Skin of body (tissue), 2 donors: ENCODE results near the gene FAM114A1.

GRCh38 chr4:38804114-38804694 is 387 bp downstream of the TLR1 start:
- RAMPAGE, long total RNA, result no peak

GRCh38 chr4:38867281-38867898 is at the start of gene FAM114A1:
Gene FAM114A1, plus strand, starts transcription at chr4:38867806.
- RAMPAGE, long total RNA, result no peak

- RAMPAGE, long total RNA, result no peak
These were observed 21.6 kb downstream of the FAM114A1 start for GRCh38 chr4:38889171-38889588.

DNA sequence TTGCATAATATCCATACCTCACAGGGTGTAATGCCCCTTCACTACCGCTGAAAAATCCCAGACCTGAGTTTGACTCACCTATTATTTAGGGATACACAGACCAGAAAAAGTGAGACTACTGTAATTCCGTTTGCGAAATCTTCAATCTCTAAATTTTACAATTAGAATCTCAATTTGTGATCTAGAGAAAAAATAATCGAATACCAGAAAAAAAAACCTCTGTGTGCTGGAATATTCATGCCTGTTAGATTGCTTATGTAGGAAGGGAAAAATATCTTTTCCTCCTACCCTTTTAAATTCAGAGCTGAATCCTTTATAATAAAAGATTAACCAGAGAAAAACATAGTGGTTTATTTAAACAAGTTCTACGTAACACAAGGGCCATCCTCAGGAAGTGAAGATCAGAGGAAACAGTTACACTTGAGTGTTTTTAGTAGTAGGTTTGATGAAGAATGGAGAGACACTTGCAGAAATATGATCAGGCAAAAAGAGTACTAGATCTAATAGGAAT is 66.5 kb downstream of the TMEM156 start:
- RAMPAGE, long total RNA, result no peak

DNA sequence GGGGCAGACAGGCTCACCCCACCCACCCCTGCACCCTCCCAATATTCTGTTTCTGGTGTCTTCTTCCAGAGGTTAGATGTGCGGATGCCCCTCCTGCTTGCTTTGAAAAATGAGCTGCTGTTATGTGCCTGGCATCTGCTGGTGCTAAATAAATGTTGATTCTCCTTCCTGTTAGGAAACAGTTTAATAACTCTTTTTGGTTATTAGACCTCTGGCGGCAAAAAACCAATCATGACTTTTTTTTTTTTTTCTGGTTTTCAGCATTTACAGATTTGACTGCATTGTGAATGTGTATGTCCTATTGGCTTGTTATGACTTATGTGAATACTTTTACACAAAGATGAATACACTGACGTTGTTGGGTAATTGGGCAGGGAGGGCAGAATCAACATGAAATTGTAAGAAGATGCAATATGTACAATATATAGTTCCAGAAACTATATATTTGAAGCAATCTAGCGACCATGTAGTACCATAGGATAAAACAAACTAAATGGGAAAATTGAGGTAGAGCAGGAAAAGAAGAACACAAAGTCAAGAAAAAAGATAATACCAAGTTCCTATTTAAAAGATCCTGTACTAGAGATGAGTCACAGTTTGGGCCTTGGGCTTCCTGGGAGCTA is 13.7 kb upstream of the TMEM156 start:
- RAMPAGE, long total RNA, result no peak

- RAMPAGE, long total RNA, result no peak
These were observed 1.3 kb downstream of the RPL9 start for GRCh38 chr4:39457436-39457873.

DNA sequence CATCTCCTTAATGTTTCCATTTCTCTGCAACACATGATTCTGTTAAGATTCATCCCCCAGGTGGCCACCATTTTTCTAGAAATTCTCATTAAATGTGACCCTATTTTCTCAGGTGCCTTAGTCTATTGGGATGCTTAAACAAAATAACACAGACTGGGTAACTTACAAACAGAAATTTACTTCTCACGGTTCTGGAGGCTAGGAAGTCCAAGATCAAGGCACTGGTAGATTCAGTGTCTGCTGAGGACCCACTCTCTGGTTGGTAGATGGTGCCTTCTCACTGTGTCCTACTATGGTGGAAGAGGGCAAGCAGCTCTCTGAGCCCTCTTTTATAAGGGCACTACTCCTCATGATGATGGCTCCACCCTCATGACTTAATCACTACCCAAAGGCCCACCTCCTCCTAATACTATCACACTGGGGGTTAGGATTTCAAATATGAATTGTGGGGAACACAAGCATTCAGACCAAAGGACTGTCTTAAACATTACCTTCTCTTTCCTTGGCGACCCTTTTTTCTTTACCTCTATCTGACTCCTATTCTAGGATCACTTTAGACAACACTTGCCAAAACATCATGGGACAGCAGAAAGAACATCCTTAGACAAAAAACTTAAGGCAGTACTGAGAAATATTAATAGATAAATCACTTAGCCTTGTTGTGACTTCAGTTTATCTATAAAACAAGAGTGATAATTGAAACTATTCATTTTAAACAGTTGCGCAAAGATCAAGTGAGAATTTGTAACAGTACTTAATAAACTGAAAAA is 11.7 kb downstream of the SMIM14 start:
- RAMPAGE, long total RNA, result no peak

DNA sequence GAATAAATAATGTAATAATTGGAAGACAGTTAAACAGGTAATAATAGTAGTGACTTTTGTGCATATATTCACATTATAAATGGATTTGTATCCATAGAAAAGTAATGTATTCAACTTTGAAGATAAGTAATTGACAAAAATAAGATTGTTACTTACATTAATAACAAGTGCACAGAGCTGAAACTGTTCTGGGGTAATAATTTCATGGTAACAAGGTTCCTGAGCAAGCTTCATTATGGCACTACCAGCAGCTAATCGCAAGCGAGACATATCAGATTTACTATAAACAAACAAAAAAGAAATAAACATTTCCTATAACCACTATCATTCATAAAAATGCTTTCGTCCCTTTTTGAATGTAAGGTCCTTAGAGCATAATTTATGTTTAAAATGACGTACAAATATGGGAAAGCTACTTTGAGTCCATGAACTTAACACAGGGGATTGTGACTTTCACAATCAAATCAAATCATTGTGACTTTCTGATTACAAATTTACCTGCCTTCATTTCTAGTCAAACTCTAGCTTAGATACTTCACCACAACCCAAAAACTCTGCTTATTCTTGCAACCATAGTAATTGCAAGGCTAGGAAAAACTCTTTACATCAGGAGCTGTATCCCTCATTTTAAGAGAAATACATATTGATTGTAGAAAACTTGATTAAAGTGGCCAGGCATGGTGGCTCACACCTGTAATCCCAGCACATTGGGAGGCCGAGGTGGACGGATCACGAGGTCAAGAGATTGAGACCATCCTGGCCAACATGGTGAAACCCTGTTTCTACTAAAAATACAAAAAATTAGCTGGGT is 114.3 kb downstream of the PDS5A start:
- RAMPAGE, long total RNA, result no peak

DNA sequence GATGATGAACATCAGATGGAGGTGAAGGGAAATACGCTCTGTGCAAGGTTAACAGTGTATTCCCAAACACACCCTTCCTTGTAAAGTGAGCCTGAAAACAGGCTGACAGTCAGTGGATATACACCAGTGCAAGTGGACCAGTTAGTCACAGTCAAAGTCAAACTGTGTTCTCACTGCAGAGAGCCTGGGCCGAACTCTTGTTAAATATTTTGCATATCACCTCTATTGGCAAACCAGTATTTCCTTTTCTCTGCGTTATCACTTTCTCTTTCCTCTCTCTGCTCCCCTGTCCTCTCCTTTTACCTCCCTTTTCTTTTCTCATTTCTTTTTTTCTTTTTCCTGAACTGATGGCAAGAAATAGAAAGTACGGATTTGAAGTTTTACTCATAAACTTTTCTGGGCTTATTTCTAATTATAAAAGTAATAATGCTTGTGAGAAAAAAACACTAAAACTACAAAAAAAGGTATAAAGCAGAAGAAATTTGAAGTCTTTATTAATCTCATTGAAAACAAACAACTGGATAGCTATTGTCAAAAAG is 23.2 kb upstream of the RHOH start:
- RAMPAGE, long total RNA, result no peak

GRCh38 chr4:40197500-40198794 is 1.1 kb downstream of the RHOH start:
- RAMPAGE, long total RNA, result no peak

DNA sequence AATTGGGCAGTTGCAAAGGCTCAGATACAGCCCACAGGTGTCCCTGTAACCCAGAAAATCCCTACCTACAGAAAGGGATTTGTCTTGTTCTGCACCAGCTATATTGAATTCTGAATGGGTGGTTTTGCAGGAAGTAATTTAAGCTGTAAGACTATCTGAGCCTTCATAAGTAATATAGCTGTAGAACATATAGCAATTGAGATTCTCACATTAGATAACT is 34.6 kb downstream of the CHRNA9 start:
- RAMPAGE, long total RNA, result no peak

DNA sequence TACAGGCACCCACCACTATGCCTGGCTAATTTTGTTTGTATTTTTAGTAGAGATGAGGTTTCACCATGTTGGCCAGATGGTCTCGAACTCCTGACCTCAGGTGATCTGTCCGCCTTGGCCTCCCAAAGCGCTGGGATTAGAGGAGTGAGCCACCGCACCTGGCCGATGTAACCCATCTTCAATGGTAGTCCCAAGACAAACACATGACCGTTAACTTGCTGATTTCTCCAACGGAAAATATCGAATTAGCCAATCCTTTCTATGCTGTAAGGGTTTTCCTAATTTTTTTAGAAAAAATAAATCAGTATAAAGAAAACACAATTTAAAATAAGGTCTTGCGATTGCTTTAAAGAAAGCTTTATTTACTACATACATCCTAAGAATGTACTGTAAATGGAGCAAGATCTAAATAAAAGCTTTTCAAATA is 87.8 kb downstream of the CHRNA9 start:
- RAMPAGE, long total RNA, result no peak

DNA sequence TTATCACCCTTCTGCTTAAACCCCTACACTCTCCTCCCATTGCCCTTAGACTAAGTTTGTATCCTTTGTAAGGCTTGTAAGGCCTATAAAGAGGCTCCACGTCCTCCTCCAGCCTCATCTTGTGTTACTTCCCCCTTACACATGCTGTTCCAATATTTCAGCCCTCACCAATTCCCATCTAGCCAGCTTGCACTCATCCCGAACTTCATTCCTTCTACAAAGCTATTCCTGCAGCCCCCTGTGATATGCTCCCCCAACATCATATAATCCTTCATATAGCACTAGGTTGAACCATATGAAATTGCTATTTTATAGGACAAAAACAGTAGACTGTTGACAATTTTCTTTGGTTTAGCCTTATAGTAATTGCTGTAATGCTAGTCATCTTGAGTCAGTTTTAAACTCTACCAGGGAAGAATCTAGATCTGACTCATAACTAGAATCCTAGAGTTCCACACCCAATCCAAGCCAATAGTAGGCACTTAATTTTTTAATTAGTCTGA is 136.6 kb downstream of the CHRNA9 start:
- RAMPAGE, long total RNA, result no peak

DNA sequence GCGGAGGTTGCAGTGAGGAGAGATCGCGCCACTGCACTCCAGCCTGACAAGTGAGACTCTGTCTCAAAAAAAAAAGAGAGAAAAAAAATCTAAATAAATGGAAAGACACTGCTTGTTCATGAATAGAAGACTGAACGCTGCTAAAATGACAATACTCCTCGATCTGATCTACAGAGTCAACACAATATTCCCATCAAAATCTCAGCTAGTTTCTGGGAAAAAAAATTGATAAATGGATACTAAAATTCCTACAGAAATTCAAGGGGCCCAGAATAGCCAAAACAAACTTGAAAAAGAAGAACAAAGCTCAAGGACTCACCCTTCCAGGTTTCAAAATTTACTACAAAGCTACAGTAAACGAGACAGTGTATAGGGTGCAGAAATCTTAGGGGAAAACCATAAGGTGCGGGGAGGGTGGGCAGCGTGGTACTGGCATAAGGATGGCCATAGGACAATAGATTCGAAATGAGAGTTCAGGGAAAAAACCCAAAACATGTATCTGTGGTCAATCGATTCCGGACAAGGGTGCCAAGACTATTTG is 138.9 kb downstream of the RBM47 start:
- RAMPAGE, long total RNA, result no peak

- RAMPAGE, long total RNA, result no peak
These were observed 128.8 kb downstream of the RBM47 start for GRCh38 chr4:40500927-40501247.

DNA sequence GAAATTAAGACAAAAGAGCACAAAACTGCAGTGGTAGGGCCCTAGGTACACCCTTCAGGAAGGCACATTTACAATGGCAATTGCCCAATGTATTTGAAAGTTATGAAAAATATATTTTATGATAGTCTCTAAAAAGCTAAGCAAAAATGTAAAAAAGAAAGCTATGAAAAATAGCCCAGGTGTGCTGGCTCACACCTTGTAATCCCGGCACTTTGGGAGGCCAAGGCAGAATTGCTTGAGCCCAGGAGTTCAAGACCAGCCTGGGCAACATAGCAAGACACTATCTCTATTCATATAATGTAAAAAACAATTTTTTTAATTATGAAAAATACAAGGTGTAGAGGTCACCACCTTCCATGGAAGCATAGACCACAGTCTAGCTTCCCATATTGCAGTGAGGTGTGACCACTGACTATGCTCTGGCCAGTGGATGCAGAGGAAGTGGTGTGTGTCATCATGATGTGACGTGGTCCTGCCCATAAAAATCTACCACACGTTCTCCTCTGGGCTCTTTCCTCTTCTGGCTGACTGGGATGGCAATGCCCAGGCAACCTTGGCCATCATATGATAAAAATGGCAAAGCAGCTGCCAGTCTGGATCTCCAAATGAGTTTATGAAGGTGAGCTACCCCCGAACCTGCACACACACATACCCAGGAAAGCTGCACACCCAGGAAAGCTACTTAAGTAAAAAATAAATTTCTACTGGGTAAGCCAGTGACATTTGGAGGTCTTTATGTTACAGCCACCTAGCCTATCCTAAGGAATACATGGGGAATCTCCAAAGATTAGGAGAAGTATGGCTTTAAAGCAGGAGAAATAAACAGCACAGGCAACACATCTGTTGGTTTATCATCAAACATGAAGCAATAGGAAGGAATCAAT is 65.7 kb downstream of the RBM47 start:
- RAMPAGE, long total RNA, result no peak

GRCh38 chr4:40577637-40578297 is 51.9 kb downstream of the RBM47 start:
- RAMPAGE, long total RNA, result no peak

- RAMPAGE, long total RNA, result no peak
These were observed 11.3 kb downstream of the UCHL1 start for GRCh38 chr4:41267773-41268673.

DNA sequence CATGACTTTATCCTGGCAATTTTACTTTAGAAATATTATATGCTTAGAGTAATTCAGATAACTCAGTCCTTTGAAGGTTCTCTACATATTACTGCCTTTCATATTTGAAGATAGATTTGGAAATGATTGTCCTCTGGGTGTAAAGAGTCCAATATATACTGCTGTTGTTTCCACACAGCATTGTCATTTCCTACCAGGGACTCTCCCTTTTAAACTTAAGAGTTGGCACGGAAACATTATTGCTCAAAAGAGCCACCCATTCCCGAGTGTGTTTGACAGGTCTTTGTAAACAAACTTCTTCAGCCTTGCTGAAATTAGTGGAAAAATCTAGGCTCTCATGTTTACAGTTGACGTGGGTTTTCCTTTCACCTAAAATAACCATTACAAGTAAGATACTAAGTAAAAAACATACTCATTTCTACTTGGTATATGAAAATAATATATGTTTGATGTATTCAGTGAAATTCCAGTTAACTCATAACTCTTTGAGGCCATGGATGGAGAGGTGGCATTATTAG is 111.4 kb upstream of the LIMCH1 start:
- RAMPAGE, long total RNA, result no peak

DNA sequence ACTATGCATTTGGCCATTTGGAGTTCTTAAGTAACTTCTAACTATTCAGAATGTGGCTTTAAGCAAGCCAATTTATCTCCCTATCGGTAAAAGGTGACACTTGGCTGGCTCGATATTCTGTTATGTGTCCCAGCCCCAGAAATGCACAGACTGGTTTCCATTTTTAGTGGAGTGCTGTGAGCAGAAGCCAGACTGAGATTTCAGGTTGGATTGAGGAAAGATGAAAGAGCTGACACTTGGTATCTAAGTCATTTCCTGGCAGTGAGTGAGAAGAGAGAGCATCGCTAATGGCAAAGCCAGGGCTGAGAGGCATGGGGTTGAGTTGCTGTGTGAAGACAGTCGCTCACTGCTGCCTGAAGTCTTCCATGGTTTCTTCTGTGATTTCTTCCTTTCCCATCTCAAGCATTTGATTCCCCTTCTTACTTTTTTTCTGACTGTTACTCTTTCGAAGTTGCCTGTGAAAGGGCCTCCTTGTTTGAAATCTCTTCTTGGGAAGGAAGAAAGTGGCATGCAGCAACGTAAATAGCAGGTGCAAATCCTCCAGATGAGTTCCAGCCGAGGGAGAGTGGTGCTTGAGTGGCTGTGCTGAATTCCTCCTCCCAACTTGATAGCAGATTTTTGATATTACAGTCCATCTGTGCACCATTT is 109.3 kb upstream of the LIMCH1 start:
- RAMPAGE, long total RNA, result no peak